ENCODE results near the gene DUSP8.

DNA sequence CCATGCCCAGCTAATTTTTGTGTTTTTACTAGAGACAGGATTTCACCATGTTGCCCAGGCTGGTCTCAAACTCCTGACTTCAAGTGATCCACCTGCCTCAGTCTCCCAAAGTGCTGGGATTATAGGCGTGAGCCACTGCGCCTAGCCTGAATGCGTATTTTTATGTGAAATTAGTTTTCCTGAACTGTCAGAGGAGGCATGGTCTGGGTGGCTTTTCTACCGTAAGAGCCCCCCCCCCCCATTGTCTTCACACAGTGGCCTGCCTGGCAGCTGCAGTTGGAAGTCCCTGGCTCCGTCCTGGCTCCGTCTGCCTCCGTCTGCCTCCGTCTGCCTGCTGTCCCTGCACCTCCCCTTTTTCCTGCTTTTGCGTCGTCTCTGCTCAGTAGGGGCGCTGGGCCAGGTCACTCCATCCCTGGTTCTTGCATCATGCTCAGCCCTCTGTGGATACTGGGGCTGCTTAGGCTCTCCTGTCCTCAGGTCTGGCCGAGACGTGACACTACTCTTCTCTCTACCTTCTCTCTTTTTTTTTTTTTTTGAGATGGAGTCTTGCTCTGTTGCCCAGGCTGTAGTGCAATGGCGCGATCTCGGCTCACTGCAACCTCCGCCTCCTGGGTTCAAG, 27.8 kb downstream of the AP2A2 start:
- CAGE, long polyA plus RNA = no peak
- RRBS = no CpG with 5 or more reads among the region's 17 CpGs

DNA sequence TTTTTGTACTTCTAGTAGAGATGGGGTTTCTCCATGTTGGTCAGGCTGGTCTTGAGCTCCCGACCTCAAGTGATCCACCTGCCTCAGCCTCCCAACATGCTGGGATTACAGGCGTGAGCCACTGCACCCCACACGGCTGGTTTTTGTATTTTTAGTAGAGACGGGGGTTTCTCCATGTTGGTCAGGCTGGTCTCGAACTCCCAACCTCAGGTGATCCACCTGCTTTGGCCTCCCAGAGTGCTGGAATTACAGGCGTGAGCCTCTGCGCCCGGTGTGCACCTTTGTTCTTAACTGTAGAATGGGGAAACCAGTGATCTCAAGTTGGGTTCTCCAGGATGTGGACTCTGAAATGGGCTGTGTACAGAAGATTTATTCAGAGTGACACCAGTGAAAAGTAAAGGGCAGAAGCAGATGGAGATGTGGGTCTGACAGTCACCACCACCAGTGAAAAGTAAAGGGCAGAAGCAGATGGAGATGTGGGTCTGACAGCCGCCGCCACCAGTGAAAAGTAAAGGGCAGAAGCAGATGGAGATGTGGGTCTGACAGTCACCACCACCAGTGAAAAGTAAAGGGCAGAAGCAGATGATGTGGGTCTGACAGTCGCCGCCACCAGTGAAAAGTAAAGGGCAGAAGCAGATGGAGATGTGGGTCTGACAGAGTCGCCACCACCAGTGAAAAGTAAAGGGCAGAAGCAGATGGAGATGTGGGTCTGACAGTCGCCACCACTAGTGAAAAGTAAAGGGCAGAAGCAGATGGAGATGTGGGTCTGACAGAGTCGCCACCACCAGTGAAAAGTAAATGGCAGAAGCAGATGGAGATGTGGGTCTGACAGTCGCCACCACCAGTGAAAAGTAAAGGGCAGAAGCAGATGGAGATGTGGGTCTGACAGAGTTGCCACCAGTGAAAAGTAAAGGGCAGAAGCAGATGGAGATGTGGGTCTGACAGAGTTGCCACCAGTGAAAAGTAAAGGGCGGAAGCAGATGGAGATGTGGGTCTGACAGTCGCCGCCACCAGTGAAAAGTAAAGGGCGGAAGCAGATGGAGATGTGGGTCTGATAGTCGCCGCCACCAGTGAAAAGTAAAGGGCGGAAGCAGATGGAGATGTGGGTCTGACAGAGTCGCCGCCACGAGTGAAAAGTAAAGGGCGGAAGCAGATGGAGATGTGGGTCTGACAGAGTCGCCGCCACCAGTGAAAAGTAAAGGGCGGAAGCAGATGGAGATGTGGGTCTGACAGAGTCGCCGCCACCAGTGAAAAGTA, 35.4 kb downstream of the AP2A2 start:
- CAGE, long polyA plus RNA = no peak
- RRBS = no CpG with 5 or more reads among the region's 32 CpGs

DNA sequence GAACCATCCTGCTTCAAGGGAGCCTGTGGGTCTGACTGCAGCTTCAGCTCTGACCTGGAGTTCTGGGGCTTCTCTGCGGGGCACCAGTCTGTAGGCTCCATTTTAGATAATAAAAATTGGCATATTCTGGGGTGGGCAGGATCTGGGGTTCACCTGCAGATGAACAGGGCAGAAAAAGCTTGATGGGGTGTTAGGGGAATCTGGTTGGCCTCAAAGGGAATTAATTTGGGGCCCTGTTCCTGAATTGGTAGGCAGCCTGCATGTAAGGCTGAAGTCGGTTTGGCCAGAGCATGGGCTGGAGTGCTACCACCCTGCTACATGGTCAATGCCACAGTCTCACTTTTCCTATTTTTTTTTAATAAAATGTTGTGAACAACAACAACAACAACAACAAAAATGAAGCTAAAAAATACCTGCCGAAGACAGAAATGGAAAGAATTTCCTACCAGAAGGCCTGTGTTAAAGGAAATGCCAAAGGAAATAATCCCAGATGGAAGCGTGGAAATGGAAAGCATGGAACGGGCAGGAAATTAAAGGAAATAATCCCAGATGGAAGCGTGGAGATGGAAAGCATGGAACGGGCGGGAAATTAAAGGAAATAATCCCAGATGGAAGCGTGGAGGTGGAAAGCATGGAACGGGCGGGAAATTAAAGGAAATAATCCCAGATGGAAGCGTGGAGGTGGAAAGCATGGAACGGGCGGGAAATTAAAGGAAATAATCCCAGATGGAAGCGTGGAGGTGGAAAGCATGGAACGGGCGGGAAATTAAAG, 38.8 kb downstream of the AP2A2 start:
- CAGE, long polyA plus RNA = no peak
- RRBS = no CpG with 5 or more reads among the region's 17 CpGs

GRCh38 chr11:1008131-1008637, 28.3 kb downstream of the MUC6 start:
- CAGE, long polyA plus RNA = no peak
- RRBS = 91% methylated on average over 16 of the region's 25 CpGs

GRCh38 chr11:1061089-1061560, 24.6 kb upstream of the MUC6 start:
- CAGE, long polyA plus RNA = no peak
- RRBS = no CpG with 5 or more reads among the region's 11 CpGs

DNA sequence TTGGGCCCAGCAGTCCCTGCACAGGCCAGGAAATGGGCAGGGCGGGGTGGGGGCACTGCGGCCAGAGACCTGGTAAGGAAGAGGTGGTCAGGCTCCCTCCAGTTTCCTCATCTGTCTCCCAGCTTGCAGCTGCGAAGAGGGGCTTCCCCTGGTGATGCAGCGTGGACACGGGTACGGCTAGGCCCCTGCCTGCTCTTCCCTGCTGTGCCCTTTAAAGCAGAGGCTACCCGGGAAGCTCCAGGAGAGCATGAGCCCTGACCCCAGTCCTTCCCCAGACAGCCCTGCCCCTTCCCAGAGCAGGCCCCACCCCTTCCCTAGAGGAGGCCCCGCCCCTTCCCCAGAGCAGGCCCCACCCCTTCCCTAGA, 44.9 kb upstream of the MUC5AC start:
- CAGE, long polyA plus RNA = no peak
- RRBS = no CpG with 5 or more reads among the region's 8 CpGs

DNA sequence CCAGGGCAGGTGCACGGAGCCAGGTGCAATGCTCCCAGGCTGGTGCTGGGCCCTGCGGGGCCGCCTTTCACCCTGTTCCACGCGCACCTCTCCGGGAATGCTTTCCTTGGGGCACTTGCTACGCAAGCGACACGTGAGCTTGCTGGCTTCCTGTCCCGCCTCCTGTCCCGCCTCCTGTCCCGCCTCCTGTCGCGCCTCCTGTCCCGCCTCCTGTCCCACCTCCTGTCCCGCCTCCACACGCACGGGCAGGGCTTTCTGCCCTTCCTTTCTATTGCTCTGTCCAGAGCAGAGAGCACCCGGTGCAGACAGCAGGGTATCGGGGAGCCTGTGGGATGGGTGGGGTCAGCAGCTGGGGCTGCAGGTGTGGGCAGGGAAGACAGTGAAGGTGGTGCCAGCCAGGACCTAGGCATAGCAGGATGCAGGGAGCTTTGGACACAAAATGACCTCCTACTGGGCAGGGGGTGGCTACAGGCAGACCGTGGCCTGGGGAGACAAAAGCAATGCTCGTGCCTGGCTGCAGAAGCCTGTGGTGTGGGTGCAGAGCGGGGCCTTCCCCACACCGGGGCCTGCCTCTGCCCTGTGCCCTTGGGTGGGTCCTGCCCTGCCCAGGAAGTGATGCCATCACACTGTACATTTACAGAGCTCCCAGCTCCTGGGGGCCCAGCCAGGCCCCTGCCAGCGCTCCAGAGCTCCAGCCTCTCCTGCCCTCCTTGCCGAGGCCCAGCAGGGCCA, 39.9 kb downstream of the MUC5B start:
- CAGE, long polyA plus RNA = no peak
- RRBS = 0% methylated on average over 4 of the region's 26 CpGs

- CAGE, long polyA plus RNA = no peak
- RRBS = no CpG with 5 or more reads among the region's 25 CpGs
These were observed 38.3 kb downstream of the MOB2 start for GRCh38 chr11:1448195-1448686.

GRCh38 chr11:1480231-1481192, 6.1 kb downstream of the MOB2 start:
- CAGE, long polyA plus RNA = no peak
- RRBS = no CpG with 5 or more reads among the region's 44 CpGs

- CAGE, long polyA plus RNA = no peak
- RRBS = 90% methylated on average over 4 of the region's 20 CpGs
These were observed 1.2 kb upstream of the MOB2 start for GRCh38 chr11:1487680-1488339.

DNA sequence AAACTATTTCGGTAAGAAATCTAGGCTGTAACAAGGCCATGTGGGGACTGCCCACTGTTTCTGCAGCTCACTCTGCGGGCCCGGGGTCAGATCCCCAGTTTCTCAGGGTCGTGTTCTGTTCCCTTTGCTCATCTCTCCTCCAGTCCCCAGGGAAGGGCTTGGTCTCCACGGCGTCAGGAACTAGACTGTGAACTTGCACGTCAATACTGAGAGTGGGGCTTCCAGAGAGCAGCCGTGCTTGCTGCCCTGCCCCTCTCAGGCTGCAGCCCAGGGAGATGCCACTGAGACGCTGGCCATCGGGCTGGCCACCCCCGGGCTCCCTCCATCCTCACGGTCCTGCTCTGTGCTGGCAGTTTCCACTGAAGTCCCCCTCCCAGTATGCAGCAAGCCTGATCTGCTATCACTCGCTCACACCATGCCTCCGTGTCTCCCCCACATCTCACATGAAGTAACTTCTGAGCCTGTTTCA, 33.7 kb upstream of the MOB2 start:
- CAGE, long polyA plus RNA = no peak
- RRBS = no CpG with 5 or more reads among the region's 14 CpGs

- CAGE, long polyA plus RNA = no peak
- RRBS = no CpG with 5 or more reads among the region's 9 CpGs
These were observed 36.7 kb downstream of the DUSP8 start for GRCh38 chr11:1535276-1535788.

DNA sequence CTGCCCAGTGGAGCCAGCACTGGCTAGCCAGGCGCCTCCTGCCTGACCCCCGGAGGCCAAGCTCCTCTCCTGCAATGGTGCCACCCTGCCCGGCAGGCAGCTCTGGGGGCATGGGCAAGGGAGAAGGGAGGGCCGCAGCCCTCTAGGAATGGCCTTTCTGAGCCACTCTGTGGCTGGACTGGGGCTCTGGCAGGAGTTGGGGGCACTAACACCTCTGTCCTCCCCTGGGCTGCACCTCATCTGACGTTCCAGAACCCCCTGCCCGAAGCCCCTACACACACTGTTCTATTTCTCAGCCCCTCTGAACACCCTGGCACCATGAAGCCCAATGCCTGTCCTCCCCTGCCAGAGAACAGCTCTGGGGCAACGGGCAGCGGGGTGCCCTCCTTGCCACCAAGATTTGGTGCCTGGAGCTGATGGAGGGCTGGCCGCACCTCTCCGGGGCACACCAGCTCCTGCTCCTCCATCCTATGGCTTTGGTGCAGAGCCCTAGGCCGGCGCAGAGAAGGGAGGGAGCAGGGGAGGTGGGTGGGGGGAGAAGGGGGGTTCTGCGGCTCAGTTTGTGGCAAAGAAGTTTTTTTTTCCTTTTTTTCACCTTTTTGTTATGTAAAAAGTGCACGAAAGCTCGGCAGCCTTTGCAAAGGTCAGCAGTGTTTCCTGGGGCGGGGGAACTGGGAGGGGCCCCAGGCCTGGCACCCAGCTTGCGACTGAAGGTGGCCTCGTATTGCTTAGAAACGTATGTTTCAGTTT, 16.3 kb downstream of the DUSP8 start:
- CAGE, long polyA plus RNA = no peak
- RRBS = 82% methylated on average over 2 of the region's 19 CpGs

- CAGE, long polyA plus RNA = no peak
- RRBS = 1% methylated on average over 112 of the region's 186 CpGs
These were observed at the start of gene DUSP8 for GRCh38 chr11:1571822-1572947. DUSP8 (minus strand) TSS chr11:1572271.

DNA sequence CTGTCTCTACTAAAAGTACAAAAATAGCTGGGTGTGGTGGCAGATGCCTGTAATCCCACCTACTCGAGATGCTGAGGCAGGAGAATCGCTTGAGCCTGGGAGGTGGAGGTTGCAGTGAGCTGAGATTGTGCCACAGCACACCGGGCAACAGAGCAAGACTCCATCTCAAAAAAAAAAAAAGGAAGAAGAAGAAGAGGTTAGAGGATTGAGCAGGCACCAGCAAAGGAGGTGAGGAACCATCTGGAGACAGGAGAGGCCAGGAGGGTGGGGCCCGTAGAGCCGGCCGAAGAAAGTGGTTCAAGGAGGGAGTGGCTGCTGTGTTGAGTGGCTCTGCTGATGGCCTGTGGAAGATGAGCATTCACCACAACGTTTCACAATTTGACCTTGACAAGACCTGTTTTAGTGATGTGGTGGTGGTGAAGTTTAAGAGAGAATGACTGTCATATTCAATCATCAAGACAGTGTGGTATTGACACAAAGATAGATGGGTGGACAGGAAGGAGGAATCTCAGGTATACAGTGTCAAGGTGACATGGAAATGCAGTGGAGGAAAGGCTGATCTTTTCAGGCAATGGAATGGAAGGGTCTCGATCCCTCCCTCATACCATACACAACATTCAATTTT, 6.8 kb upstream of the CTSD start:
- CAGE, long polyA plus RNA = no peak
- RRBS = no CpG with 5 or more reads among the region's 8 CpGs

DNA sequence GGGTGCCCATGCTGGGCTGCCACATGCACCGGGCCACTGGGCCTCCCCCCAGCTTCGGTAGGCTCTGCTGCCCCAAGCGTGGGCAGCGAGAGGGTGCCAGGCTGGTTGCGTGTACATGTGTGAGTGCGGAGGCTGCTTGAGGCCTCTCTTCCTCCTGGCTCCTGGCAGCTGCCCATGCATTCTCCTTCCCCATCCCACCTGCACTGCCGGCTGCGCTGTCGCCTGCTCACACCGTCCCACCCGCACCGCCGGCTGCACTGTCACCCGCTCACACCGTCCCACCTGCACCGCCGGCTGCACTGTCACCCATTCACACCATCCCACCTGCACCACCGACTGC, 12.4 kb downstream of the LSP1 start:
- CAGE, long polyA plus RNA = no peak
- RRBS = no CpG with 5 or more reads among the region's 18 CpGs

- CAGE, long polyA plus RNA = no peak
- RRBS = 69% methylated on average over 3 of the region's 30 CpGs
These were observed 14.3 kb downstream of the LSP1 start for GRCh38 chr11:1866818-1868030.

DNA sequence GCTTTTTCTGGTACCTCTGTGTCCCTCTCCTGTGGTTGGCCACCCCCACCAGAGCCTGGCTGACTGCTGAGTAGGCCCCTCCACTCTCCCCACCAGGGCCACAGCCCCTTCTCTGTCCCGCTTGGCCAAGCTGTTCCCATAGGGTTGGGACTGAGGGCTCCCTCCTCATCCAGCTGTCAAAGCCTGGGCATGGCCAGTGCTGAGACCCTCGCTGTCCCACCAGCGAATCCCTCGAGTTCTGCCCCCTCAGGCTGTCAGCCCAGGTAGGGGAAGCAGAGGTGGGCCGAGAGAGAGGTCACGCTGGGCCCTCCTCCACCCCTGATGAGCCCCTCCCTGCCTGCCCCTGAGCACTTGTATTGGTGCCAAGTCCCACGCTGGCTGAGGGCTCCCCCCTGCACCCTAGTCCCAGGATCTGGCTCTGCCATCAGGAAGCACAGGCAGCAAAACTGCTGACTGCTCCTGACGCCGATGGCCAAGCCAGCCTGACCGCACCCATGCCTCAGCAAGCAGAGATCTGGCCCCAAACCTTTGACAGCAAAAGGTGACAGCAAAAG, 3.4 kb downstream of the PRR33 start:
- CAGE, long polyA plus RNA = no peak
- RRBS = no CpG with 5 or more reads among the region's 10 CpGs

- CAGE, long polyA plus RNA = no peak
- RRBS = no CpG with 5 or more reads among the region's 22 CpGs
These were observed 8.1 kb upstream of the MRPL23 start for GRCh38 chr11:1938988-1939535.

DNA sequence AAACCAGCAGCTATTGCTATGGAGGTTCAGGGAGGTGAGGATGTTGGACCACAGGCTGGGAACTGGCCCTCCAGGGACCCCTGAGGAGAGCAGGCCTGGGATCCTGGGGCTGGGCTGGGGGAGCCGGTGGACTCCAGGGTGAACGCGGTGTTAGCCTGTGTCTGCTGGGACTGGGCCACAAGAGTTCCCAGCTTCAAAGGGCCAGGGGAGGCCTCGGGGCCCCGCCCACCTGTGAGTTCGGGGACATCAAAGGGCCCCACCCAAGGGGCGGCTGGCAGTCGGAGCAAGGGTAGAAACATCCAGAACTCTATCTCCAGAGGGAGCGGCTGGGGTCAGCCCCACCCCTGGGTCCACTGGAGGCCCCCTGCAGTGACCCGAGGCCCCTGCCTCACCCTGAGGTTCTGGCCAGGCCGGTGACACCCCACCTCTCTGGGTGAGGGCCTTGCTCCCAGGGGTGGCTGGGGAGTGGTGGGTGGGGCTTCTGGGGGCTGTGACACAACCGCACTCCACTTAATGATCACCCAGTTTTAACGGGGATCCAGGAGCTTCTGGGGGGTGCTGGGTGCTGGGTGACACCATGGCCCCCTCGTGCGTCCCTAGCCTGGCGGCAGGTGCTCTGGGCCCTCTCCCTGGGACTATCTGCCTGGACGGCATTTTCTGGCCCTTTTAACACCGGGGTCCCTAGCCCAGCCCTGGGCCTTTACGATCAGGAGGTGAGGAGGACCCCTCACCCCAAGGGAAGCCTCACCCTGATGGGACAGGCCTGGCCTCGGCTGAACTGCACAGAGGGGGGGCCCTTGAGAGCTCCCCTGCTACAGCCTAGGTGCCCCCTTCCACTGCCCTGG, 32.4 kb upstream of the TH start:
- CAGE, long polyA plus RNA = no peak
- RRBS = no CpG with 5 or more reads among the region's 20 CpGs